M059J (cell line): ENCODE measurements around a stretch of chr6.

- RAMPAGE, long total RNA, result no peak
Observed at GRCh38 chr6:7879417-7879754, 31.2 kb downstream of the TXNDC5 start.

DNA sequence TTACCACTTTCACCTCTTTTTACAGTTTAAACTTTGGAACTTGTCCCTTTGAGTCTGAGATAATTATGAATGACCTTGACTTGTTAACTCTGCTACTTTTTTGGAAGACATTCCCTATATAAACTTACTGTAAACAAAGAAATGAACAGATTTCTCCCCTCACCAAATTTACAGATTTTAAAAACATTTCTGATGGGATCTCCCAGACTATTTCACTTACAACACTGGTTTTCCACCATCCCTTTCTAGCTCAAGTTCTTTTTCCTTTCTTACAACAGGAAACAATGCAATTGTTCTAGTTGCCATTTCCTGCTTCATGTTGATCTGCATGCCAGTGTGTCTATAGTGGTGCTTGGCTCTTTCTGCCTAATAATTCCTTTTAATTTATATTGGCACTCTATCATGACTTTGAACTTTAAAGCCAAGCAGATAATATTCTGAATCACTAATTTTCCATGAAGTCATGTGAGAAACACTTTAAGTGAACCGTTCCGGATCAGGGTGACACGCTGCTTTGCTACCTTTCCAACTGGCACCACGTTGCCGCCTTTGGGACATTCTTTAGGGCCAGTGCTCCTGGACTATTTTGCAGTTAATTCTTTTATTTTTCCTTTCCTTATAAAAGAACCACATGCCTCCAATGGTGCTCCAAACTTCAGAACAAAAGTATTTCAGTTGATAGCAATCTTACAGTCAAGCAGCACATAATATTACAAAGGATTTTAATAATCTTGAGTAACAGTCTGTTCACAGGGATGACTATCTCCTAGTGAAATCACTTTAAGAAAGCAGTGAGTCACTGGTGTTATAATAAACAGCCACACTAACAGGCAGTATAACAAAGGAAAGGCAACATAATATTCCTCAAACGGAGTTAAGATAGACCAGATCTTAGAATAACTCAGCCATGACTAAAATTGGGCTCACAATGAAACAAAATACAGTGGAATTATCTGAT is 18.8 kb upstream of the BLOC1S5 start:
- RAMPAGE, long total RNA, result no peak

DNA sequence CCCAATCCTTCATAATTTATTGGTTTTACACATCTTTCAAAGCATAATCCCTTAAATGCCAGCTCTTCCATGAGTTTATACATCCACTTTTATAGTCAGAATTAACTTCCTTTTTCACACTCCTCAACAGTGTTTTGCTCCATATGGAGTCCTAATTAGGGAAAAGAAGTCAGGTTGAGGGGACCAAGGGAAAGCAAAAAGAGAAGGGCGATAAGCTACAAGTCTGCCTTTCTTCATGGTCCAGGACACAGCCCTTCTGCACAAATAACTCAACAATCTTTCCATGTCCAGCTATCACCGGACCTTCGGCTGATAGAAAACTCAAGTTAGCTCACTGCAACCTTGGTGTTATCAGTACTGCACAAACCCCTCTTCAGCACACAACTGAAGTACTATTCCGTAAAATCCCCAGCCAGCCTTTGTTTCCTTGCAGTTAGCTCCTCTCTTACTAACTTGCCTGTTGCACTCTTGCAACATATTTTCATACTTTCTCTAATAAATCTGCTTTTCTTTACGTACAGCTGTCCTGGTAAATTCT is 2.0 kb downstream of the EEF1E1 start:
- RAMPAGE, long total RNA, result no peak

- RAMPAGE, long total RNA, result no peak
Observed at GRCh38 chr6:8157634-8158287, 55.4 kb upstream of the EEF1E1 start.

- RAMPAGE, long total RNA, result no peak
Observed at GRCh38 chr6:8776267-8776747, 341.0 kb upstream of the SLC35B3 start.

DNA sequence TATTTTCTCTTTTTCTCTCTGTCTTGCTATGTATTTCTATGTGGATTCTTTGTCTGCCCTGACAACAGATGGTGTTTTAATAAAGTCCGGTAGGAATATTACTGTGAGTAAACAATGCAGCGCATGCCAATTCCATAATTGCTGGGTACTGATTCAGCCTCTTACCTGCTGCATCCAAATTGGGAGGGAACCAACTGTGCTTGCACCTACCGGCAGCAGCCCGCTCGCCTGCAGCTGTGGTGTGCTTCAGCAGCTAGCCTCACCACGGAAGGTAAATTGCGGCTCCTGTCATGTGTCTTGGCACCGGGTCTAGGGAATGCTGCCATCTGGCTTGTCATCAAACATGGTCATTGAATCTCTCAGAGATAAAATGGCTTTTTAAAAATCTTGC is 704.8 kb upstream of the SLC35B3 start:
- RAMPAGE, long total RNA, result no peak

DNA sequence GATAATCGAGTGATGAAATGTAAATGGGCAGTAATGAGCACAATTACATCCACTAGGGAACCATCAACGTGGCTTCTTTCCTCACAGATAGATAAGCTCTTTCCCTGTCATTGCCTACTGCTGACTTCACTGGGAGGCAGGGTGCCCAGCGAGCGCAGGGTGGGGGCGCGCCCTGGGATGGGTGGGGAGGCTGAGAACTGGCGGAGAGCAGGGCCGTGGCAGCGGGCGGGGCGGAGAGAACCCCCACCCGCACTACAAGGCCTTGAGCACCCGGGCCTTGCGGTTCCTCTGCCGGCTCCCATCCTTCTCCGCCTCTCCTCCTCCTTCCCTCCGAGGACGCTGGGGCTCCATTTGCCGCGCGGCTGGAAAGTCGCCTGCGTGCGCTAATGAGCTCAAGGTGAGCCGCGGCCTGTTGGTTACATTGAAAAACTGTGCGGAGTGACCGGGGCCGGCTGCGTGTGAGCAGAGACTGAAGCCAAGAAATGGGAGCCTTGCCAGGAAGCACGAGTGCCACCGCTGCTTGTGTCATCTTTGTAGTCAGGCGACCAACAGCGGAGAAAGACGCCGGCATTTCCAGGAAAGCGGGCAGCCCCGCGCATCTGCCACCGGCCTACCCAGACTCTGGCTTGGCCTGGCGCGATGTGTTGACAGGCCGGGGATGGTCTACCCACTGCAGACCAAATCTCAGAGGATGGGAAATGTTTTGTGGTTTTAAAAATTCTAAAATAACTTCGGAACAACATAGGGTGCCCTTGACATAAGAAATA is 963.5 kb upstream of the SLC35B3 start:
- RAMPAGE, long total RNA, result no peak

GRCh38 chr6:10314703-10315430 is 100.0 kb downstream of the TFAP2A start:
- RAMPAGE, long total RNA, result no peak

DNA sequence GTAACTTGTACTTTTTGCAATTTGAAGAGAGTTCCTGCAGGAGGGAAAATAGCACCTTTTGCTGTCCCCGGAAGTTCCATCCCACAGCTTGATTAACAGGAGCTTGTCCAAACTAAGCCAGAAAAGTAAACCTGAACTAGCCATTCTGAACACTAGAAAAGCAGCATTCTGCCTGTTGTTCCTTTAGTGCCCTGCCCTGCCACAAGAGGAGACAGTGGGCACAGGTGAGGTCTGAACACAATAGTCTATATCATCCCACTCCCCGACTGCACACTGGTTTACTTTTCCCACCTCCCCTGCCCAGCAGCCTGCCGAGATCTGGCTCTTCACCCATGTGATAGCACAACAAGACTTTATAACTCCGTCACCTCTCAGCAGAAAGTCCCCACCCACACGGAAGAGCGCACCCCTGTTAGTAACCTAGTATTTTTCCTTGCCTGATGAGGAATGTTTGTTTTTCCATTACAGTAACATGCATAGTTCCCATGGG is 59.7 kb downstream of the TFAP2A start:
- RAMPAGE, long total RNA, result no peak

GRCh38 chr6:10397585-10398485 is 17.0 kb downstream of the TFAP2A start:
- RAMPAGE, long total RNA, result no peak

DNA sequence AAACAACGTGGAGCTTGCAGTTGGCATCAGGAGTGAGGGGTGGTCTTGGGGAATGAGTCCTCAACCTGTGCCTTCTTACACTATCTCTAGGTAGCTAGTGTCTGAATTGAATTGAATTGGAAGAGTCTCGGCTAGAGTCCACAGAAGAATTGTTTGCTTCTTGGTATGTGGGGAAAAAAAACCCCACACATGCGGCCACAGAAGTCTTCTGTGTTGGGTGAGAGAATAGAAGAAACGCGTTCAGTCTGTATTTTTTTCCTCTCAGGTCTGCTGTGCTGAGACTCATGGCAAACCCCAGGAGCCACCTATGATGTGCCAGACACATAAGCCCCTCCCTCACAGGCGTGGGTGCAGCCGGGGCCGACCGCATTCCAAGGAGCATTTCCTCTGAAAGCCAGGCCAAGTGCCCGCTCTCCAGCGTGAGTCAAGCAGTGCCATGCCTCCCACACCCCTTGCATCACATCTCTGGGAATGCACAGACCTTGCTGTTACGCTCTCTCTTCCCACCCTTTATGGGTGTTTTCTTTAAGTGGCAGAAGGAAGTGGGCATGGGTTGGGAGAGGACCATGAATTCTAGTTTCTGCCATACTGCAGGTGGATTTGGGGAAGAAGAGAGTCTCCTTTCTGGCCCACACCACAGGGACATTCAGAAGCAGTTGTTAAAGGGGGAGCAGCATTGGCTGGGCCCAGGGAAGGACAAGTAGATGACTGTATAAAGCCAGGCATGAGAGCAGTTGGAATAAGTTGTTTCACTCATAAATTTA is 36.9 kb upstream of the TFAP2A start:
- RAMPAGE, long total RNA, result no peak

- RAMPAGE, long total RNA, result no peak
Observed at GRCh38 chr6:10485775-10486240, 35.3 kb upstream of the GCNT2 start.

DNA sequence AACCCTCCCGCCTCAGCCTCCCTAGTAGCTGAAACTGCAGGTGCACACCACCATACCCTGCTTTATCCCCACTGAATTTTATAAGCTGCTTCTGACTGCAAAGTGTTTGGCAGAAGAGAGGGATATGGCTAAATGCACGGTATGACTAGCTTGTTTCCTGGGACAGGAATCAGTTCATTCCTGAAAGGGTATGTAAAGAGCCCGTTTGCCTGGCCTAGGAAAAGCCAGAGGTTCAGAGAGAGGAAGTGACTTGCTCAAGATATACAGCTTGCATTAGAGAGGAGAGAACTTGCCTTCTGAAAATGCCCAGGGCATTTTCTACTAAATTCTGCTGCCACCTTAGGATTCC is 738 bp upstream of the GCNT2 start:
- RAMPAGE, long total RNA, result no peak

- RAMPAGE, long total RNA, result no peak
Observed at GRCh38 chr6:10792095-10792807, 44.6 kb downstream of the TMEM14B start.

- RAMPAGE, long total RNA, result no peak
Observed at GRCh38 chr6:11067486-11067919, 23.4 kb upstream of the ELOVL2 start.

DNA sequence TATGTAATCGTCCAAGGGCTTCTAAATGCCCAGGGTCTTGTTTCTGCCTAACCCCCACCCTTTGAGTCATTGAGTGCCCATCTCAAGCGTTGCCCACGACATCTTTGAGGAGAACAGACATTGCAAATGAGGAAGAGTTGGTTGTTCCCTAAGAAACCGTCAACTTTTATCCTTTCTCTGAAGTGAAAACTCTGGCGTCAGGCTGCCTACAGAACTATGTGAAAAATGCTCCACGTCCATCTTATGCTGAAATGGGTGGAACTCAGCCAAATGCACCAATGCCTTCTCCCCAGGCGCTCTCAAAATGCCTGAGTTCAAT is 37.6 kb downstream of the NEDD9 start:
- RAMPAGE, long total RNA, result no peak

DNA sequence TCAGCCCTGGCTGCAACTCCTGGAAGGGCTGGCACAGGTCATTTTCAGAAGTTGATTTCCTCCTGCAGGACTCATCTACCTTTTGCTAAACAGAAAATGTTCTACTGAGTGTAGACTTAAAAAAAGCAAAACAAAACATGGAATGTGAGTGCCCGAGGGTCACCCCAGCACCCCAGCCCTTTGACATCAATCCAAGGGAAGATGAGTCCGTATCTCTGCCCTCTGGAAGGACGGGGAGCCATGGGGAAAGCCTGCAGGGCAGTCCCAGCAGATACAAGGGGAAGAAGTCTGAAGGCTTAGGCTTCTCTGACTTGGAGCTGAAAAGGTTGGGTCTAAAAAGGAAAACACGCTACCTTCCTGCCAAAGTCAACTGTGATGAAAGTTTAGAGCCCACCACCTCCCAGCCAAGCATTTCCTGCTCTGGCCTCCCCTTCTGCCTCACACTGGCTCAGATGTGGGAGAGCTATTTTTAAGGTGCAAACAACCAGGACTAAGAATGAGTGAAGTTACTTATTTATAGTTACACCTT is 21.4 kb downstream of the NEDD9 start:
- RAMPAGE, long total RNA, result no peak

DNA sequence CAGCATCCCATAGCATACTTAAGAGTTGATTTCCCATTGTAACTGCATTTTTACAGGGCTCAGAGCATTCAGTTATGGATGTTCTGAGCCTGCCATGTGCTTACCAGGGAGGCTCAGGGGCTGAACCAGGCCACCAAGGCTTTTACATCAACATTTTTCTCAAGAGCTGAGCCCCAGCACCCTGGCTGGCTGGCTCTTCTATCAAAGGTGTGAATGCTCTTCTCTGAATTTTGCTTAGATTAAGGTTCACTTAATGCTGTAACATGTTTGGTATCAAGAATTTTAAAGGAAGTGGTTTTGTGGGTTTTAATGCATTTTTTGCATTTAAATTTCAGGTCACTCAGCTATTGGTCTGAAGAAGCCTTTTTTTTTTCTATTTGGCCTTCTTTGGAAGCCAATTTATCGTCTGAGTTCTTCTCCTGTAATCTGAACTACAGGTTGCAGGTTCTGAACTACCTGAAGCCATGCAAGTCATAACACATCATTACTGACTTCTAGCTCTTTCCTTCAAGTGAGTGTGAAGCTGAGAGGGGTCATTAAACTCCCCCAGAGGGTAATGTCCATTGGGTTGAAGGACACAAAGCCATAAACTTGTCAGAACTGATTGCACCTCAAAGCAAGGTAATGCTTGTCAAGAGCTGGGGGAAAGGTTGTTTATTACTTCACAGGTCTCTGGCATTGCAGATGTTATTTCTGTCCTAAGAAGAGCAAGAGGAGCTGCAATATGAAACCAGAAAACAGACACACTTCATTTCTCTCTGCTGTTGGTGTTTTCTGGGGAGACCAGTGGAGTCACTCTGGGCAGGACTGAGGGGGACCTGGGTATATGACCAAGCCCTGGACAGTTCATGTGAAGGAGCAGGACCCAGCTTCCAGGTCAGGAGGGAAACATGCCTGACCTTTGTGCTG is 25.9 kb upstream of the NEDD9 start:
- RAMPAGE, long total RNA, result no peak

GRCh38 chr6:11273455-11273879 is 41.0 kb upstream of the NEDD9 start:
- RAMPAGE, long total RNA, result no peak

DNA sequence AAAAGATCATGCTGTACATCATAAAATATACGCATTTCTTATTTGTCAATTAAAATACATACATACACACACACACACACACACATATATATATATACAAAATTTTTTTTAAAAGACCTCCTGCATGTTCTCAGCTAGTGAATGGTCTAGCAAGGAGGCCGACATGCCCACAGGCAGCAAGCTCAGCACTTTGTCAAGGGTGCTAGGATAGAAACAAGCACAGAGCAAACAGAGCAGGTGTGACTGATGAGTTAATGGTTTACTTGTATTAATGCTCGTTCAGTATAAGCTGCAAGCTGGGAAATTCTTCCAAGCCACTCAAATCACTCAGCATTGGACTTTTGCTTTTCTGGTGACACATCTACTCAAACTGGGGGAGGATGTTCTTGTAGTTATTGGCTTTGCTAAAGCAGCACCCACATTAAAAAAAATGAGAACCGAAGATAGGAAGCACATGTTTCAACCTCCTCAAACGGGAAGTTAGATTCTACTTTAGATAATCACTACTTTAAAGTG is 43.1 kb upstream of the NEDD9 start:
- RAMPAGE, long total RNA, result no peak